Melanocyte of skin (primary cell): ENCODE measurements around the genes FBXW4 and KCNIP2.

DNA sequence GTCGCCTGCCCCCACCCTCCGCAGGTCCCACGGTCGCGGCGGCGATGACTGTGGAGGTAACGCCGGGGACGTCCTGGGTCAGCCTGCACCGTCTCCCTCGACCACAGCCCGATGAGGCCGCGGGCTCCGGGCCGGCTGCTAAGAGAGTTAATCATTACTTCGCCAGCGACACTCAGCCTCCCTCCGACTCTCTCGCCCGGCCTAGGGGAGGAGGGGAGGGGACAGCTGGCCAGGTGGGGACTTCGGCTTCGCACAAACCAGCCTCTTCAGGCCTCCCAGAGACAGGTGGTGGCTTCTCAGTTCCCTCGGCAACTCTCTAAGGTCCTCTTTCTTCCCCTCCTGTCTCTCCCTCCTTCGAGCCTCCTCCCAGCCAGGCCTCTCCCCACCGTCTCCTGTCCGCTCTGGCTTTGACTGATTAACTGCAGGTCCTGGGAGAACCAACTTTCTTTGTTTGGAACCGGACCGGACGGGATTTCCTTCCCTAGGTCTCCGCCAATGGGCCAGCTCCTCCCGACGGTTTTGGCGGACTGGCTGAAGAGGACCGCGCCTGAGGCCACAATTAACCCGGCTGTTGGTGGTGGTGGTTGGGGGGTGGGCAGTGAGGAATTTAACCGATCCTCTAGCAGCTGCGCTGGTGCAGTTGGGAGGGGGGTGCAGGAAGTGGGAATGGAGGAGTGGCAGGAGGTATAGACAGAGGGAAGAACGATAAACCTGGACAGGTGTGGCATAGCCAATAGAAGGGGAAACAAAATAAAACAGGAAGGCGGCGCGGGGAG is 5.5 kb upstream of the PAX2 start:
- CAGE, long polyA plus RNA, 2 experiments, result no peak in any of the 2 experiments

GRCh38 chr10:100923911-100925141 is 11.6 kb downstream of the SLF2 start:
- CAGE, long polyA plus RNA, 2 experiments, result no peak in any of the 2 experiments

GRCh38 chr10:100967544-100968441 is 1.5 kb upstream of the SEMA4G start:
- CAGE, long polyA plus RNA, 2 experiments, result no peak in any of the 2 experiments

DNA sequence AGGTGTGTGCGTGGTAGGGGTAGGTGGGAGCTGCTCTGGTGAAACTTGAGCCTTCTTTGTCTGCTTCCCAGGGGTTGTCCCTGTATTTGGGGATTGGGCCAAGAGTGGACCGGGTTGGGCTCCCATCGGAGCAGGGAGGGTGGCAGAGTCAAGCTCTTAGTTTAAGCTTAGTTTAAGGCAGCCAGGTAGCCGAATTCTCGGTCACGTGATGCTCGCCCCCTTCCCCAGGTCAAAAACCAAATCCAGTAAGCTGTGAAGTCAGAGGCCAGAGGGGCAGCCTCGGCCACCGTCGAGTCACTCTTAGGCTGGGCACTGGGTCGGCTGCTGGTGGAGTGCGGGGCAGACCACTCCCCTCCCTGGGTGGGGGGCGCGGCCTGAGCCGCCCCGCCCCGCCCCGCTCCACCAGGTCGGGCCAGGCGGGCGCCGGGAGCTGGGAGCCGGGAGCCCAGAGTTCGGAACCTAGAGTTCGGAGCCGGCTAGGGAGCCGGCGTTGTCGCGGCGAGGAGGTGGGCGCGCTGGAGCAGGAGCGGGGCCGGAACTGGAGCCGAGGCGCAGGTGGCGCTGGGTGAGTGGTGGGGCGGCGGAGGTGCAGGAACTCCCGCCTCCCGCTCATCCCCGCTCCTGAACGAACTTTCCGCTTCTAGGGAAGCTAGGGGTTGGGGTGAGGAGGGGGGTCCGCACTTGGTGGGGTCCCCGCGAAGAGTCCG is 2.8 kb upstream of the LZTS2 start:
- CAGE, long polyA plus RNA, 2 experiments, result no peak in any of the 2 experiments

DNA sequence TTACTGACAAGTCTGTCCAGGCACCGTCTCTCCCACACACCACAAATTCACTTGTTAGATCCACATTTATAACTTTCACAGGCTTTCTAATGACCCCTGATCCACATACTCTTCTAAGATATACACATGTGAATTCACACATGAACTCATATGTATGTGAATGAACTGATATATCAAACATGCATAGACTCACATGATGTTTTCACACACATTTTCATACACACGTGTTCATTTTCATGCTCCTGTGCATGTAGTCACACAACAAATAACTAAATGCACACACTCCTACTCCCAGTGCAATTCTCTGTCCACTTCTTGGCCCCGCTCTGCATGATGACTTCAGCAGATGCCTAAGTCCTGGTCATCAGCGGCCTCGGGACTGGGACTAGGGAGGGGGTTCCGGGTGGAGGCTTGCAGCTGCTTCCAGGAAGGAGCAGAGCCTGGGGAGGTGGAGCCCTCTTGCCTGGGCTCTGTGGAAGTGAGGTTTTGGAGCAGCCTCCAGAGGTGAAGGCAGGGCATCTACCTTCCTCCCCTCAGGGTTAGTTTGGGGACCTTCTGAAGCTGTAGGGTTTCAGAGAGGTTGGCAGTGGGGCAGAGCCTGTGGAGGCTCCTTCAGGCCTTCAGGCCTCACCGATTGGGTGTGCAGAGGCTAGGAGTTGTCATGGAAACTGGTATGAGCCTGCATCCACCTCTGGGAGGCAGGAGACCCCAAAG is 1.7 kb downstream of the LZTS2 start:
- CAGE, long polyA plus RNA, 2 experiments, result no peak in any of the 2 experiments

DNA sequence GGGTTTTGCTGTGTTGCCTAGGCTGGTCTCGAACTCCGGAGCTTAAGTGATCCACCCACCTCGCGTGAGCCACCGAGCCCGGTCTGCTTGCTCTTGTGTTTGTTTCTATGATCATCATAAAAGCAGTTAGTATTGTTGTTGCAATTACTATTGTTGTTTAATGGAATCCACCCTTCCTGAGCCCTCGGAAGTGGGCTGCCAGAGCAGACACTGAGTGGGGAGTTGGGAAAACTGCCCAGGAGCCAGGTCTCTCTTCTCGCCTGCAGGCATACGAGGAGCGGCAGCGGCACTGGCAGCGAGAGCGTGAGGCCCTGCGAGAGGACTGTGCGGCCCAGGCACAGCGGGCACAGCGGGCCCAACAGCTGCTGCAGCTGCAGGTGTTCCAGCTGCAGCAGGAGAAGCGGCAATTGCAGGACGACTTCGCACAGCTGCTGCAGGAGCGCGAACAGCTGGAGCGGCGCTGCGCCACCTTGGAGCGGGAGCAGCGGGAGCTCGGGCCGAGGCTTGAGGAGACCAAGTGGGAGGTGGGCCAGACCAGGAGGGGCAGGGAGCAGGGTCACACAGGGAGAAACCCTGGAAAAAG is 5.7 kb downstream of the LZTS2 start:
- CAGE, long polyA plus RNA, 2 experiments, result no peak in any of the 2 experiments

- CAGE, long polyA plus RNA, 2 experiments, result start-site peak on the plus strand in 1 of 2 experiments, at chr10:101032400-101032466 at its widest, 74 to 360 reads per replicate
Measured at GRCh38 chr10:101032207-101033023, 1.4 kb downstream of the SFXN3 start.

GRCh38 chr10:101043457-101043825 is 12.4 kb downstream of the SFXN3 start:
- CAGE, long polyA plus RNA, 2 experiments, result no peak in any of the 2 experiments

- CAGE, long polyA plus RNA, 2 experiments, result no peak in any of the 2 experiments
Measured at GRCh38 chr10:101066527-101067348, 4.9 kb downstream of the KAZALD1 start.

DNA sequence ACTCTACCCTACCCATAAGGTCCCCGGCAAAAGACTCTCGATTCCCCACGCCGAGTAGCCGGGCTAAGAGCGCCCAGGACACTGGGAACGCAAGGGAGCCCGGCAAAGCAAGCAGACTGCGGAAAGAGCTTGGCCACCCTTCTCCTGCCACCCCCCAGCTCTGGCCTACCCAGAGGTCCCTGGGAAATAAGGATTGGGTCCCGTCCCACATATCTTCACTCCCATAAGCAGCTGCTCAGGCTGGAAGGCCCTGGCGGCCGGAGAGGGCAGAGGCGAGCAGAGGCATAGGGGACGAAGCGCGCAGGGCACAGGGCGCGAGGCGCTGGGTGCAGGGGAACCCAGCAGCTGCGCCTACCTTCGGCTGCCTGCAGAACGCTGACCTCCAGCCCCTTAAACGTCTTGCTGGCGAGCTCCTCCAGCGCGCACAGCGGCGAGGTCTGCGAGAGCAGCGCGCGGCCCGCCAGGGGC is 1.1 kb downstream of the LBX1 start:
- CAGE, long polyA plus RNA, 2 experiments, result no peak in any of the 2 experiments

DNA sequence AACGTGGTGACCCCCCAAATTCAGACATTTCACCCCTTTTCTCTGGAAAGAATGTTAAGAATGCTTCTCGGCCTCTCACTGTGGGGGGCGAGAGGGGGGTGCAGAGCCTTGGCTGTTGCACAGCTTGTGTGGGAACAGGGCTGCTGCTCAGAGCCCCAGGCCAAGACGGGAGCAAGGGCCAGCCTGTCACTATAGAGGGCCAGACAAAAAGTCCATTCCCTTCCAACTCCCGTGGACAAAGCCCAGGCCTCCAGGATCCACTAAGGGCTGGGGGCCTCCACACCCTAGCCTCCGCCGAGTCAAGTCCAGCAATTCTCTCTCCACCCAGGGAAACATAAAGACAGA is 26.9 kb downstream of the DPCD start:
- CAGE, long polyA plus RNA, 2 experiments, result no peak in any of the 2 experiments

GRCh38 chr10:101676306-101676569 is 18.7 kb downstream of the FBXW4 start:
- CAGE, long polyA plus RNA, 2 experiments, result no peak in any of the 2 experiments

- CAGE, long polyA plus RNA, 2 experiments, result no peak in any of the 2 experiments
Measured at GRCh38 chr10:101694711-101695371, at the start of gene FBXW4. Gene FBXW4 (minus strand): TSS chr10:101695170.

DNA sequence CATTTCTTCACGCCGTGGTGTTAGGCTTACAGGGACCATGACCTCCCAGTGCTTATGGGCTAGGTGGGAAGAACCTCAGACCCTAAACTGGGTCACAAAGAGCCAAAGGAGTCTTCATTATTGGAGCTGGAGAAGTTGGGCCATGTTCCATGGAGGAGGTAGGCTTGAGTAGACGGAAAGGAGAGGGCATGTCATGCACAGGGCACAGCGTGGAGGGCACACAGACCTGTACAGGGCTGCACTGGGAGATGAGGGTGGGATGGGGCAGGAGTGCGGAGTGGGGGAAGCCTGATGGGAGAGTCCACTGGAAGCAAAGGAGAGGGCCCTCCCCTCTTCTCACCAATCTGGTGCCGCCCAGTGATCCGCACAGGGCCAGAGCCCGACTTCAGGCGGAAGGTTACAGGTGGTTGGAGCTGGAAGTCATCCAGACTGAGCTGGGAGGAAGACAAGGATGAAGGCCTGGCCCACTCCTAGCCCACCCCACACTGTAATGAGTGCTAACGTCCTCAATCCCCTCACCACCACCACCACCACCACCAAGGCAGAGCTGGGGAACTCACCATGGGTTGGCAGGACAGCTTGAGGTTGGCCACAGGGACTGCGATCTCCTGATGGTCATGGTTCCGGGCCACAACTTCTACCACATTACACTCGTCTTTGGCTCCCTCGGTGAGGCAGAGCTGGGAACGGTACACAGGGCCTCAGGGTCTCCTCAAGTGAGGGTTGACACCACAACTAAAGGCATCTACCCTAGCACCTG is 1.1 kb downstream of the NPM3 start:
- CAGE, long polyA plus RNA, 2 experiments, result no peak in any of the 2 experiments

GRCh38 chr10:101843401-101844334 is at the start of gene KCNIP2:
Gene KCNIP2 (minus strand): TSS chr10:101843800.
- CAGE, long polyA plus RNA, 2 experiments, result no peak in any of the 2 experiments

DNA sequence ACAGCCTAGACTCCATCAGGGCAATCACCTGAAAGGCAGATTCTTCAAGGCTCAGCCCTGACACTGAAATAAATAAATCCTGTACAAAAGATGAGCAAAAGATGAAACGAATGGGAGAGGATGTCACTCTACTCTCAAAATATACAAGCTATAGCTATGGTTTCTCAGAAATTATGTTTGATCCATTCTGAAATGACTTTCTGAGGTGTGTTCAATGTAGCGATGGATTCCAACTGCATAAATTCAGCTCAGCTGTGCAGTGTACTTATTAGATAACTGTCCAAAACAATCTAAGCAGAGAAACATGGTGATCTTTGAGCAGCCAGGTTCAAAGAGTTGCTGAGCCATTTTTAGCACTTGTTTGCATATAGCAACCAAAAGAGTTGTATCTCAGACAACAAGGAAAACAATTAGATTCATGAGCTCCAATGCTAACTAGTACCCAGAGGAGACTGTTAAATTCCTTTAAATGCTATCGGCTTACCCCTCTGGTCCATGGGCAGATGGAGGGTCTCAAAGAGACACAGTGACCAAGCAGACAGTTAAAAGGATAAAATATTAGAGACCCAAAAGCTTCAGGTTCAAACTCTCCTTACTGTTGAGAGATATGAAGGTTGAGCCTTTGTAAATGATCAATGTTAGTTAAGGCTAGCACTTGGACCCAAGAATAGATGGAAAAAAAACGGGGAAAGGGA is 15.9 kb upstream of the KCNIP2 start:
- CAGE, long polyA plus RNA, 2 experiments, result no peak in any of the 2 experiments

DNA sequence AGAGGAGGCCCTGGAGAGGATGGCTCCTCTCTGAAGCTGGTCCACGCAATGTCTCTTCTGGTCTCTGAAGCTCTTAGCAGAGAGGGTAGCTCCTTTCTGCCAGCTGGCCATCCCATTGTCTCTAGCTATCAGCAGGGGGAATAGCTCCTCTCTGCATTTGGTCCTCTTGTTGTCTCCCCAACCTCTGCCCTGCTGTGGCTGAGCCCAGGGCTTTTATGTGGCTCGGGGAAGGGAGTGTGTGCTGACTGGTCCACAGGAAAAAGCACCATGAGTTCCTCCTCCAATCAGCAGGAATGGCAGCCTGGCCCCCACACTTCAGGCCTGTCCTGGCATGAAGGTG is 36.0 kb downstream of the NOLC1 start:
- CAGE, long polyA plus RNA, 2 experiments, result no peak in any of the 2 experiments

DNA sequence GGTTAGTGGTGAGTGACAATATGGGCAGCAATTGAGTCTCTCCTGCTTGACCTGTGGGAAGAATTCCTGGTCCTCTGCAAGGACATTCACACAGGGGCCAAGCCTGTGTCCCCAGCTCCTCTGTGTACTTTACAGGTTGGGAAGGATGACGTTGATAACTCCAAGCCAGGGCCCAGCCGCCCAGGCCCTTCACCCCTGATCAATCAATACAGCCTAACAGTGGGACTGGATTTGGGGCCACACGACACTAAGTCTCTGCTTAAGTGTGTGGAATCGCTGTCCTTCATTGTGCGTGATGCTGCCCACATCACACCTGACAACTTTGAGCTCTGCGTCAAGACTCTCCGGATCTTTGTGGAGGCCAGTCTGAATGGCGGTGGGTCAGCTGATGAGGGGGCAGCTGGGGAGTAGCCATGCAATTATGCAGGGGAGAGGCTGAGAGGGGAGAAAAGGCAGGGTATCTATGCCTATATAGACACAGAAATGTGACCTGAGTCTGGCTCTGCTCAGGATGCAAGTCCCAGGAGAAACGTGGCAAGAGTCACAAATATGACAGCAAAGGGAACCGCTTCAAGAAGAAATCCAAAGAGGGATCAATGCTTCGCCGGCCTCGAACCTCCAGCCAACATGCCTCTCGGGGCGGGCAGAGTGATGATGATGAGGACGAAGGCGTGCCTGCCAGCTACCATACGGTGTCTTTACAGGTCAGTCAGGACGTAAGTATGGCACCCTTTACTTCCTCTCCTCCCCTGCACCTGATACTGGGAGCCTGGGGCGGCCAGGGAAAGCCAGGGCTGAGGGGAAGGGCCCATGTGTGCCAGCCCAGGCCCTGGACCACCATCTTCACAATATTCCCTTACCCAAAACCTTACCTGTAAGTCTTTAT is 18.8 kb upstream of the NFKB2 start:
- CAGE, long polyA plus RNA, 2 experiments, result no peak in any of the 2 experiments

DNA sequence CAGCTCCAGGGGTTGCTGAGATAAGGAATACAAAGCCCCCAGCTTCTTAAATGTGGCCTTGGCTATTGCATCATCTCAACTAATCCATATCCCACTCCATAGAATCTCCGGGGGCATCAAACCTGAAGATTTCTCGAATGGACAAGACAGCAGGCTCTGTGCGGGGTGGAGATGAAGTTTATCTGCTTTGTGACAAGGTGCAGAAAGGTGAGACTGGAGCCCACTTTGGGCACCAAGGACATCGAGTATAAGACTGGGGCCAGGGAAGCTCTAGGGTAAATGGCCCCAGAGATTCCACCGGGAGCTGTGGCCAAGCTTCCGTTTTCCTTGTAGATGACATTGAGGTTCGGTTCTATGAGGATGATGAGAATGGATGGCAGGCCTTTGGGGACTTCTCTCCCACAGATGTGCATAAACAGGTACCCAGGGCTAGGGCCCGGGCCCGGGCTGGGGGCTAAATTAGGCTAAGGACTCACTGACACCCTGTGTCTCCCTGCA is 2.4 kb downstream of the NFKB2 start:
- CAGE, long polyA plus RNA, 2 experiments, result no peak in any of the 2 experiments

- CAGE, long polyA plus RNA, 2 experiments, result no peak in any of the 2 experiments
Measured at GRCh38 chr10:102419058-102419939, 714 bp upstream of the PSD start.